Endothelial cell (in vitro differentiated cells): Measurements from ENCODE around the genes SH3BGRL, RPS6KA6, TGIF2LX and DIAPH2.

DNA sequence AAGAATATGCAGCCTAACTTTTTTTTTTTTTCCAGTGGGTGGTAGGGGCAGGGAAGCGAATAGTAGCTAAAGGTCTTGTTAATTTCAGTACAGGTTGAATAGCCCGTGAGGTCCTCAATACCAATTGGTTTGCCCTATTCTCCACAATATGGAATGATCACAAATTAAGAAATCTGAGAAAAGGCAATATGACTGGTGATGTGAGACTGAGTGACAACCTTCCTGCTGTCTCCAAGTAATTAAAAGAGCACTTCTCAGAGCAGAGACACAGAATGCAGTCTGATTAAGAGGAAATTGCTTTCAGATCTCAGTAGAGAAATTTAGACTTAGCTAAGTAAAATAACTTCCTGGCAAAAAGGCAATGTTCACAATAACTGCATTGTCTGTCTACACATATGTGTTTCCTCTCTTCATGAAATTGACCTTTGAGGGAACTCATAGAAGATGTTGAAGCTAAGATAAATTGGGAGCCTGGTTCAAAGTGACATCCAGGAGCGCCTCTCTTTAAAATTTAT, 23.0 kb downstream of the GPR174 start:
- PRO-cap = no peak

- PRO-cap = unidirectional peak, plus-strand start at chrX:80335074; bidirectional peak, plus-strand start at chrX:80335424, minus-strand start at chrX:80335313; unidirectional peak, minus-strand start at chrX:80335665
Observed at GRCh38 chrX:80335007-80335783, 85.1 kb upstream of the TENT5D start.

- PRO-cap = no peak
Observed at GRCh38 chrX:80681099-80681491, 128.6 kb downstream of the BRWD3 start.

DNA sequence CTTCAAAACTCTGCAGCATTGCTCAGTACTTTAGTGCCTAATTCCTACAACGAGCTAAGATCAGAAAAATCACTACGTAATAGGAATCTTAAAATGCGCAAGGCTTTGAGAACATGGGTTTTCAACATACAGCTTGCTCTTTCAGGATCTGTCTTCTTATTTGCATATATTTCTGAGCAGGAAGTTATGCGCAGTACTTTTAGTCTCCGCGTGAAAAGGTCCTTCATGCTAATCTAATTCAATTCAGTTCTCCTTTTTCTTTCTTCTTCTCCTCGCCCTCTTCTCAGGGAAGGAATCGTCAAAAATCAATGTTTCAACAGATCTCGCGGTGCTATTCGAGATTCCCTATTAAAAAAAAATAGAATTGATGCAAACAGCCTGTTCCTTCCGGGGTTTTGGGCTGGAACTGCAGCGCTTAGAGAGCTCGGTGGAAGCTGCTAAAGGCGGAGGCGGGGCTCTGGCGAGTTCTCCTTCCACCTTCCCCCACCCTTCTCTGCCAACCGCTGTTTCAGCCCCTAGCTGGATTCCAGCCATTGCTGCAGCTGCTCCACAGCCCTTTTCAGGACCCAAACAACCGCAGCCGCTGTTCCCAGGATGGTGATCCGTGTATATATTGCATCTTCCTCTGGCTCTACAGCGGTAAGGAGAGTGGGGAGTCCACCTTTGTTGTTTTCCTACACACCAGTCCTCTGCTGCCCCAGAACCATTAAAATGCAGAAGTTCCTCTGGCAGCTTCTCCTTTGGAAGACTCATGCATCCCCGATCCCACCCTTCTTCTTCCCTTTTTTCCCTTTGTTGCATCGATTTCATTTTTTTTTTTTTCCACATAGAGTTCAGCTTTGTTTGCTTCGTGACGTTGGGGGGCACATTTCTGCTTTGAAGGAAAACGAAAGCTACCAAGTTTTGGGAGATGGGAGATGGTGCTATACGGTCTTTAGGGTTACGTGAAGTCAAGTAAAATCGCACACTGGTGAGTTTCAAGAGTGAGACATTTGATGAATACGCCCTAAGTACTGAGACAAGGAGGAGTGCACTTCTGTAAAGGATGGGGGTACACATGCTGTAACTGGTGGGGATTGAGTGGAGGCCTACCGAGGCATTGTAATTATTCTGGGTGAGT, at the start of gene SH3BGRL:
TSS of gene SH3BGRL (plus strand) at position 496 of the 1,120 bp plus-strand sequence.
- PRO-cap = bidirectional peak, plus-strand start at position 533 of the sequence, minus-strand start at position 307 of the sequence; bidirectional peak, plus-strand start at position 995 of the sequence, minus-strand start at position 777 of the sequence

- PRO-cap = no peak
Observed at GRCh38 chrX:81940593-81940792, 738.6 kb downstream of the SH3BGRL start.

GRCh38 chrX:84187728-84188783, at the start of gene RPS6KA6:
TSS of gene RPS6KA6 (minus strand) at chrX:84188199.
- PRO-cap = unidirectional peak, minus-strand start at chrX:84188453

DNA sequence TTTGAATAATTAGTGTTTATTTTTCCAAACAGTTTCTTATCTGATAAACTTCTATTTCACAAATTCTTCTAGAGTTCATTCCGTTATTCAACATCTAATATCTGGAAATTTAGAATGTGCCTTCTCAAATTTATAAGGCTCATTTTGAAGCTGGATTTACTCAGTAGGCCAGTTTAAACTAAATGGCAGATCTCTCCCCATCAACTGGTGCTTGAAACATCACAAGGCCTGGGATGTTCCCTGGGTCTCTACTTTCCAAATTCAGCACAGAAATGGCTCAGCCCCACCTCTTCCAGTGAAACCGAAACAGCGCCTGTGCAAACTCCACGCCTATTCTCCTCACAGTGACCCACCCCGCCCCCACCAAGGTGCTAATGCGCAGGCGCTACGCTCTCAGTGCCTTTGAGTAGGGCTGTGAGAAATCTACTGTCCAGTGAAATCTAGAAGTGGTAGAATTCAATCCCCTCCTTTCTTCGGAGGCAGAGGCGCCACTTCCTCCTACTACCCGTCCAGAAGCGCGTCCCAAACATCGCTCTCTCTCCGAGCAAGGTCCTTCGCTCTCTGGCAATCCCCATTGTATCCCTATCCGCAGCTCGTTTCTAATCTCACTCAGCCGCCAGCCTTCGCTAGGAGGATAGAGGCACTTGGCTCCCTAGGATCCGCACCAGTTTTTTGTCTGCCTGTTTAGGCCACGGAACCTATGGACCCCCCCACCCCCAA, 557 bp downstream of the HDX start:
- PRO-cap = bidirectional peak, plus-strand start at position 396 of the sequence, minus-strand start at position 636 of the sequence

DNA sequence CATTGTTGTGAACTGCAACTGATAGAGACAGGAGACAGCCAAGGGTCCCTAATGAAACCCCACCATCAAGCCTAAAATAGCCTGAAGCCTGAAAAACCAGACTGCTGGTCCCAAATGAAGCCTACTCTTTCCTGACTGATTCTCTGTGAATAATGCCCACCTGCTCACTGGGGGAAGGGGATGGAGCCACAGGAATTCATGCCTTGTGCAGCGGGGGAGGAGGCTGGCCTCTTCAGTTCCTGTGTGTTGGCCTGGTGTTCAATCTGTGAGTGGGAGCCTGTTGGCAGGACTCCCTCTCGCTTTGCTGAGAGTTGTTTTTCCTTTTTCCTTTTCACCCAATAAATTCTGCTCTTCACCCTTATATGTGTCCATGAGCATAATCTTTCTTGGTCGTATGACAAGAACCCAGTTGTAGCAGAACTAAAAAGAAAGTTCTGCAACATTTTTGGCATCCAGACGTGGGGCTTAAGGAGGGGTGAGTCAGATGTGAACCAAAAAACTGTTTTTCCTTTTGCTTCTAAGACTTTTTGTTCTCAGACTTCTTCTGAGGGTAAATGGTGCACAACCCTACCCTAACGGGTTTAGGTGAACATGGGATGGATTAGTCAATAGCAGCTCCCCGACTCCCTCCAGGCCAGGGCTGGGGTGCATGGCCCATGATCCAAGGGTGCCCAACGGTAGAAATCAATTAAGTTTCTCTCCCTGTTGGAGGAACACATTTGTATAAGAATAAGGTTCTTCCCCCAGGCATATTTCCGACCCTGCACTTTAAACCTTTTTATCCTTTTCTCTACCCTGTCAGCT, 235.3 kb upstream of the HDX start:
- PRO-cap = no peak

DNA sequence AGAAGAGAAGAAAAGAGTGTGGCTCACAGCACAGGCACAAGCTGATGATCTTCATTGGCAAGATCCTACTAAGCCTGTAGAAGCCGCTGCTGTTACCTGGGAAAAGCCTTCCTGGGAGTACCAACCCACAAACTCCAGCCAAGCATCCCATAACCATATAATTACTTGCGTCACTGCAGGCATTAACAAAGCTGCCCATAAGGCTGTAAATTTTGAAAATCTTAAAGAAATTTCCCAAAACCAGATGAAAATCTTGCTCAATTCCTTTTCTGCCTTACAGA, 237.8 kb upstream of the HDX start:
- PRO-cap = no peak

GRCh38 chrX:85244359-85245434, 906 bp downstream of the ZNF711 start:
- PRO-cap = unidirectional peak, minus-strand start at chrX:85244889

DNA sequence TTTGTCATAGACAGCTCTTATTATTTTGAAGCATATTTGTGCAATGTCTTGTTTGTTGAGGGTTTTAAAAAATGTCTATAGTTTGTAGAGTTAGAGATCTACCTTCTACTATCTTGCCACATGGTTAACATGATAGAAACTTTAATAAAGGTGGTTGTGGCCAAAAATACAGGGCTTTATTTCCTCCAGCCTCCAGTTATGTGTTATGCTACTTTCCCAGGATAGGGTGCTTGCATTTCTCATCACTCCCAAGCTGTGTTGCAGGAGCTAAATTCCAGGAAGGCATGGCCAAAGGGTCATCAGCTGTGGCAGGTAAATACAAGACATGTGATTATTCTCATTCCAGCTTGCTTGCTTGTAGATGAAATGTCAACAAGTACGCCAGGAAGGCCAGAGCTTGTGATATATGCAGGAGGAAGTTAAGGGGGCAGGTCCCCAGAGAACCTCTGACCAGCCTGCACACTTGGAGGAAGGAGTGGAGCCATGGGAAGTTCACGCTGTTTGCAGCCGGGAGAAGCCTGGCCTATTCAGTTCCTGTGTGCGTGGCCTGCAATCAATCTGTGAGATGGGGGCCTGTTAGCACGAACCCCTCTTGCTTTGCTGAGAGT, 142.3 kb upstream of the CPXCR1 start:
- PRO-cap = no peak

DNA sequence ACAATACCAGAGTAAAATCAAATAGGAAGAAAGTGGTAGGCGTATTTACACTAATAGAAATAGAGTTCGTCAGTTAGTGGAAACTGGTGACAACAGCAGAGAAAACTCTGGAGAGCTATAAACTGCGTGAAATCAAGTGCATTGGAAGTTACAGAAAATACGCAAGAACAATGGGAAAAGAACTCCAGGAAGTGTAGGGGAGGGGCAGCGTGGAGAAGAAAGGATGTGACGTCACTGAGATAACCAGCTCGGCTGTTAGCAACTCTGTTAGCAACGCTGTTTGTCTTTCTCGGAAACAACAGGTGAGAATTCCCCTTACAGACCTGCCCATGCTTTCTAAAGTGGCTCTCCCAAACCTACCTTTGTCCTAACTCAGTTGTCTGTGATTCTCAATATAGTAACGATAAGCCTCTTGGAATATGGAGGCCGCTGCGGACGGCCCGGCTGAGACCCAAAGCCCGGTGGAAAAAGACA, at the start of gene TGIF2LX:
TSS of gene TGIF2LX (plus strand) at position 242 of the 474 bp plus-strand sequence.
- PRO-cap = no peak

DNA sequence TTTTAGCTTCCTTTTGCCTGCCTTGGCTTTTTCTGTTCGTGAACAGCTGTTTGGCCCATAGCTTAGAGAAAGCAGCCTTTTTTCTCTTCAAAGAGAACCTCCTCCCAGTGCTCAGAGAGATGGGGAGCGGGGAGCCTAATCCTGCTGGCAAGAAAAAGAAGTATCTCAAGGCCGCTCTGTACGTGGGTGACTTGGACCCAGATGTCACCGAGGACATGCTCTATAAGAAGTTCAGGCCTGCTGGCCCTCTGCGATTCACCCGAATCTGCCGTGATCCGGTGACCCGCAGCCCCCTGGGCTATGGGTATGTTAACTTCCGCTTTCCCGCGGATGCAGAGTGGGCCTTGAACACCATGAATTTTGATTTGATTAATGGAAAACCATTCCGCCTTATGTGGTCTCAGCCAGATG, 825 bp downstream of the PABPC5 start:
- PRO-cap = no peak

- PRO-cap = no peak
Observed at GRCh38 chrX:93329005-93329370, 344.4 kb downstream of the NAP1L3 start.

DNA sequence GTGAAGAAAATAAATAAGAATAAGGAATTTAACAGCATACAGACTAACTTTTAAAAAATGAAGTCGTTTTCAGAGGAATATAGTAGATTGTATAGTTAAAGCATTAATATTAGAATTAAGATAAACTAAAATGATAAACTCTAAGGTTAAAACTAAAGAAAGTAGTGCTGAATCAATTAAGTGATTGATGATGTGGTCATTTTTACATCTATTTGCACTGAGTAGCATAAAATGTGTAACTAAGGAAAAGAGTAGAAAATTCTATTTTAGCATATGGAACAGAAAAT, 531.0 kb downstream of the FAM133A start:
- PRO-cap = no peak

DNA sequence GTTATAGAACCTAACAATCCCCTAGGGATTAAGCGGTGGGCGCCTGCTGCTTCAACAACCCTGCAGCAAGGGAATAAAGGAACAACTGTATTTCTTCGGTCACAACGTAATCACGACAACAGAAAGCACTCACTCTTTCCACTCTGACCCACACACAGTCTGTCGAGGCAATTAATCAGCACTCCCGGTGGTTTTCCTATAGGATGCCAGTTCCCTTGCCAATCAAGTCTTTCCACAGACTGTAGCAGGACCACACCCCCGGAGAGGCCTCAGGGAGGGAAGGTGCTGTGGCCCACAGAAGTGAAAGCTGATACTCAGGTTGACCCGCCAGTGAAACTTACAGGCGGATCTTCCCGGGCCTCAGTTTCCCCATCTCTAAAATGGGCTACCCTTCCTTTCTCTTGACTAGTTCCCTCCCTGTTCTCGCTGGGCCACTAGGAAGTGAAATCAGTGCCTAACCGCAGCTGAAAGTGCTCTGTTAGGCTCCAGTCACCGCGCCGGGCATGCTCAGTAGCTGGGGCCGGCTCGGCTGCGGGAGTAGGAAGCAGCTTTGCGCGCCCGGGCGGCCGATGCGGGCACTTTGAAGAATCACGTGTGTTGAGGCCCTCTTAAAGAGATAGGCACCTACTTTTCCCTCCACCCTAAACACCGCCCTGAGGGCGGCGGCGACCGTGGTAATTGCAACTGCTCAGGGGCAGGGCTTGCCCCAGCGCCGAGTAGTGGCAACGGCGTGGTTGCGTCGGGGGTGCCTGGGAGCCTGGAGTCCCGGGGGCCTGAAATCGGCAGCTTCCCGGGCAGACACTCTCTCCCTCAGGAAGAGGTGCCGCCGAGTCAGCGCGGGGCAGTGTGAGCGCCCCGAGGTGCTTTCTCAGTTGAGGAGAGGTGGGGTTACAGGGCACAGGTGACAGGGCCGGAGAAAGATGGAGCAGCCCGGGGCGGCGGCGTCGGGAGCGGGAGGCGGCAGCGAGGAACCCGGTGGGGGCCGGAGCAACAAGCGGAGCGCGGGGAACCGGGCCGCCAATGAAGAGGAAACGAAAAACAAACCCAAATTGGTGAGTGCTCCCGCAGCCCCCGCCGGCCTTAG, at the start of gene DIAPH2:
TSS of gene DIAPH2 (plus strand) at position 704 of the 1,084 bp plus-strand sequence.
- PRO-cap = bidirectional peak, plus-strand start at position 644 of the sequence, minus-strand start at position 512 of the sequence

DNA sequence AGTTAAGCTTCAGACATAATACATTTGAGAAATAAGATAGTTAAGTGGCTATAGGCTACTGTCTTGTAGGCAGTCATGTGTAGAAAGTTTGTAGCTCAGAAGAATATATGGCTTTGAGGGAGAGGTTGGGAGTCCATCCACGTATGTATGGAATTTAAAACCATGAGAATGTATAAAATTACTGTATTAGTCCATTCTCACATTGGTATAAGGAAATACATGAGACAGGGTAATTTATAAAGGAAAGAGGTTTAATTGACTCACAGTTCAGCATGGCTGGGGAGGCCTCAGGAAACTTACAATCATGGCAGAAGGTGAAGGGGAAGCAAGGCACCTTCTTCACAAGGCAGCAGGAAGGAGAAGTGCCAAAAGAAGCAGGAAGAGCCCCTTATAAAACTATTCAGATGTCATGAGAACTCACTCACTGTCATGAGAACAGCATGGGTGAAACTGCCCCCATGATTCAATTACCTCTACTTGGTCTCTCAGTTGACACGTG, 110.7 kb downstream of the RPA4 start:
- PRO-cap = no peak

GRCh38 chrX:97046640-97047034, 162.9 kb downstream of the RPA4 start:
- PRO-cap = no peak

GRCh38 chrX:97201346-97201839, 317.7 kb downstream of the RPA4 start:
- PRO-cap = no peak

DNA sequence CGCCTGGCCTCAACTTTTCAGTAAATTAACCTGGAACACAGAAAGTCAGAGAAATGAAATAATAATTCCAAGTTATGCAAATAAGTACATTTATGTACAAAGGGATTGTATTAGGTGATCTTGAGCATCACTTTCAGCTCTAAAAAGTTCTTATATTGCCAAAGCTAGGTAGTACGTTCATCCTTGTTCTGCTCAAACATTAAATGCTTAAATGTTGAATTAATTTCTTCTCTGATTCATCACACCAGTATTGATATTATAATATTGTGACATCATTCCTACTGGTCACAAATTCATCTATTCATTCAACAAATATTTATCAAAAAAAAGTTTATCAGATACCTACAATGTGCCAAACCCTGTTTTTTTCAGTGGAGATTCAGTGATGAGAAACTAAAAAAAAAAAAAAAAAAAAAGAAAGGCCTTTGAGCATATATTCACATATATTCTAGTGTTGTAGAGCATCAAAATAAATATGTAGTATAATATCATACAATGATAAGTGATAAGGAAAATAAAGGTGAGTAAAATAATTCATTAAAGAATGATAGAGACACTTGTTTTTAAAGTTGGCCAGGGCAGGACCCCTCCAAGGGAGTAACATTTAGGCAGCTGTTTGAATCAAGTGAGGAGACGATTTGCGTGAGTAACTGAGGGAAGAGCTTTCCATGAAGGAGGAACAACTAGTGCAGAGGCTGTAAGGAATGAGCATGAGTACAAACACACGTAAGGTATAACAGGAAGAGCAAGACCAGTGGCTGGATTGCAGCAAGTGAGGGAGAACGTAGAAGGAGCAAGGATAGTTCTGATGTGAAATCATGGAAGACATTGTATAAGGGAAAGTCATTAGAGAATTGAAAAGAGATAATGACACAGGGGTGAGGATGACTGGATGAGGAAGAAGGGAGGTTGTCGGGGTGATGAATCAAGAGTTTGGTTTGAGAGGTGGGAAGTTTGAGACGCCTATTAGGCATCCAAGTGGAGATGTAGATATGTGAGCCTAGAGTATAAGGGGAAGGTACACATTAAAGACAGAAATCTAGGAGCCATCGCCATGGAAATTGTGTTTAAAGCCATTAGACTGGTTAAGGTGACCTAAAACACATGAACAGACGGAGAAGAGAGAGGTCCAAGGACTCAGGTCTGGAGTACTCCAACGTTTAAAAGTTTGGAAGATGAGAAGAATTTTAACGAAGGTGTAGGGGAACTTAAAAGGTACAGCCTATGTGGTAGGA, 378.4 kb downstream of the RPA4 start:
- PRO-cap = no peak